SJCRH30 (cell line): ENCODE results near the gene SPOP.

GRCh38 chr17:49677401-49678494, at the start of gene SPOP:
TSS of gene SPOP (minus strand) at chr17:49678097.
- RAMPAGE, long total RNA: no peak

DNA sequence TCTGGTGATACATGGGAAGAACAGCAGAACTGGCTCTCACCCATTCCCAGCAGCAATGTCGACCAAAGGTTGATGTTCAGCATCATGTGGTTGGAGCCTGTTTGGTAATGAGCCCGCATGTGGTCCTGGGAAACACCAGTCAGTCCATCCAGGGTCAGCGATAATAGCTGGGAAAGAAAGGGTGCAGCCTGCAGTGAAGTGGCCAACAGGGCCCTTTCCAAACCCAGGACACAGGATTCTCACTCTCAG, 3.8 kb downstream of the SLC35B1 start:
- RAMPAGE, long total RNA: no peak

- RAMPAGE, long total RNA: no peak
Measured at GRCh38 chr17:49730010-49730674, 22.4 kb upstream of the SLC35B1 start.

GRCh38 chr17:49787337-49787795, 1.1 kb upstream of the KAT7 start:
- RAMPAGE, long total RNA: no peak

DNA sequence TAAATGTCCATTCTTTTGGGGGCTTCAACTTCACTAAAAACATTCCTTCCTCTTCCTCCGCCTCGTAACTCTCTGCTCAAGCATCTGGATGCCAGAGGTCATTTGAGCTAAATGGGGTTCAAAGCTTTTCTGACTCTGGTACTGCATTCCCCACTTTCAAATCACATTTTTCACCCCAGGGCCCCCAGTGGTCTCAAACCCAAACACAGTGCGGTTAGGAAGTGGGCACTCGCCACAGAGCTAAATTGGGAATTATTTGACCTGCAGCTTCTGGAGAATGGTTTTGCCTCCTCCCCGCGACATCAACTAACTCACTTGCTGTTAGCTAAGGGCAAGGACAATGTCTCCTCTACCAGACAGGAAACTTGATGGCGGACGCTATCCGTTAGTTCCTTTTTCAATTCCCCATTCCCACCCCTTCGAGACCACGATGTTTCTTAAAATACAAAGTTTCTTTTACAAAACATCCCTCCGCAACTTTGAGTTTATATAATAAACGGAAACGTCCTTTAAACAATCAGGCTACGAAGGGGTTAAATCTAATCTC, 612 bp upstream of the KAT7 start:
- RAMPAGE, long total RNA: no peak

GRCh38 chr17:49814941-49815140, 26.4 kb downstream of the KAT7 start:
- RAMPAGE, long total RNA: no peak

GRCh38 chr17:49894700-49895537, 47.0 kb upstream of the TAC4 start:
- RAMPAGE, long total RNA: no peak

- RAMPAGE, long total RNA: no peak
Measured at GRCh38 chr17:49910627-49911173, 58.3 kb upstream of the DLX4 start.

DNA sequence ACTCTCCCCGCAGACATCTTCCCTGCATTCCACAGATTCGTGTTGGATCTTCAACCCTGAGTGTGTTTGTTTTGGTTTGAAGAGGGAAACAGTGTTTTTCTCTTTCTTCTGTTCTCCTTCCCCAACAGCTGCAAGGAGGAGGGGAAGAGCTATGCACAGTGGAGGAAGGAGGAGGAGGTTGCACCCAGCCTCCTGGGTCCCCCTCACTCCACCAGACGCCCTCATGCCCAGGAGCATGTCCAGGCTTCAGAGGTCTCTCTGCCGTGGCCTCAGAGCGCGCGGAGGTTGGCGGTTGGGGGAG, 1.3 kb downstream of the ITGA3 start:
- RAMPAGE, long total RNA: no peak

GRCh38 chr17:50123380-50124276, 6.3 kb downstream of the SAMD14 start:
- RAMPAGE, long total RNA: no peak

- RAMPAGE, long total RNA: no peak
Measured at GRCh38 chr17:50128464-50128999, 1.4 kb downstream of the SAMD14 start.

DNA sequence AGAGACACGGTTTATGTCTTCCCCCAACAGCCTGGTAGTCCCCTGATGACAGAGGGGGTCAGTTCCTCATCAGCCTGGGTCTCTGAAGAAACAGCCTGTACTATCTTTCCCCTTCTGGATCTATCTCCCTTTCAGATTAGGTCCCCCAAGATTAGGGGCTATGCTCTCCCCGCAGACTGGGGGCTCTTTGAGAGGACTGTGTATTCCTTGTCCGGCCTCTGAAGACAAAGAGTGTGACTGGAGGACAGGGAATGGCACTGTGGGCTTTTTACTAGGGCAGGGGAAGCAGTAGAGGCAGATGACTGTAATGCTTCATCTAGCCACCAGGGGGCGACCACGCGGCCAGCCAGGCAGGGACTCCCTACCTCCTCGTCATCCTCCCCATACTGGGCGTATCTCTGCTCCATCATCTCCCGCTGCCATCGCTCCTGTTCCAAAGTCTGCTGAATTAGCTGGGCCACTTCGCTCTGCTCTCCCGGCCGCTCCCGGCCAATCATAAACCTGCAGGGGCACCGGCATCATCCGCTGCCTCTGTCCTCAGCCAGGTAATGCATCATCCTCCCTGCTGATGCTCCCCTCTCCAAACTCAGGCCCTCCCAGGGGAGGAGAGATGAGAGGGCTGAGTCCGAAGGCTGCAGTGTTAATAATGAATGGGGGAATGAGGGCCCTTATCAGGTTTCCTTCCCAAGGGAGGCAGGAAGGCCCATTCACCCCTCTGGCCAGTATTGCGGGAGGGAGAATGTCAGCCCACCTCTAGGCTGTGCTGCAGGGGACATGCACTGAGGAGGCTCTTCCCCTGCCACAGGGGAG, 10.0 kb upstream of the SAMD14 start:
- RAMPAGE, long total RNA: no peak

- RAMPAGE, long total RNA: no peak
Measured at GRCh38 chr17:50160875-50161327, 4.9 kb upstream of the SGCA start.

DNA sequence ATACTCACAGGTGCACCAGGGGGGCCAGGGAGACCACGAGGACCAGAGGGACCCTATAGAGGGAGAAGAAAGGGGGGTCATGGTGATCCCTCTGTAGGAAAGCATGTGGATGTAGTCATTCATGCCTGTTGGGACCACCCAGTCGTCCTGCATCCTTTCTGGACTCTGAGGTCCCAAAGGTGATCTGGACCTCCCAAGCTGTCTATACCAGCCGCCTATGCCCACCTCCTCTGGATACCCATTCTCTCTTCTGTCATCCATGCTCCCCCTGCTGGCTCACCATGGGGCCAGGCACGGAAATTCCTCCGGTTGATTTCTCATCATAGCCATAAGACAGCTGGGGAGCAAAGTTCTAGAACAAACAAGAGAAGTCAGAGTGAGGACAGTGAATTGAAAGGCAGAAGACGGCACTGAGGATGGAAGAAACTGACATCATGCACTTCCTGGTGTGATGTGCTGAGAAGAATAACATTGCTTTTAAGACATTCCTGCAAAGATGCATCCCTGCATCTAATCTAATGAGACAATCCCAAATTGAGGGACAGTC, 3.2 kb downstream of the COL1A1 start:
- RAMPAGE, long total RNA: no peak

GRCh38 chr17:50205347-50205922, 4.0 kb upstream of the COL1A1 start:
- RAMPAGE, long total RNA: no peak

GRCh38 chr17:50266604-50267022, 7.7 kb upstream of the TMEM92 start:
- RAMPAGE, long total RNA: no peak

GRCh38 chr17:50268790-50269274, 5.4 kb upstream of the TMEM92 start:
- RAMPAGE, long total RNA: no peak

- RAMPAGE, long total RNA: no peak
Measured at GRCh38 chr17:50278644-50279598, 4.7 kb downstream of the TMEM92 start.

- RAMPAGE, long total RNA: no peak
Measured at GRCh38 chr17:50318914-50319302, 27.0 kb upstream of the XYLT2 start.

DNA sequence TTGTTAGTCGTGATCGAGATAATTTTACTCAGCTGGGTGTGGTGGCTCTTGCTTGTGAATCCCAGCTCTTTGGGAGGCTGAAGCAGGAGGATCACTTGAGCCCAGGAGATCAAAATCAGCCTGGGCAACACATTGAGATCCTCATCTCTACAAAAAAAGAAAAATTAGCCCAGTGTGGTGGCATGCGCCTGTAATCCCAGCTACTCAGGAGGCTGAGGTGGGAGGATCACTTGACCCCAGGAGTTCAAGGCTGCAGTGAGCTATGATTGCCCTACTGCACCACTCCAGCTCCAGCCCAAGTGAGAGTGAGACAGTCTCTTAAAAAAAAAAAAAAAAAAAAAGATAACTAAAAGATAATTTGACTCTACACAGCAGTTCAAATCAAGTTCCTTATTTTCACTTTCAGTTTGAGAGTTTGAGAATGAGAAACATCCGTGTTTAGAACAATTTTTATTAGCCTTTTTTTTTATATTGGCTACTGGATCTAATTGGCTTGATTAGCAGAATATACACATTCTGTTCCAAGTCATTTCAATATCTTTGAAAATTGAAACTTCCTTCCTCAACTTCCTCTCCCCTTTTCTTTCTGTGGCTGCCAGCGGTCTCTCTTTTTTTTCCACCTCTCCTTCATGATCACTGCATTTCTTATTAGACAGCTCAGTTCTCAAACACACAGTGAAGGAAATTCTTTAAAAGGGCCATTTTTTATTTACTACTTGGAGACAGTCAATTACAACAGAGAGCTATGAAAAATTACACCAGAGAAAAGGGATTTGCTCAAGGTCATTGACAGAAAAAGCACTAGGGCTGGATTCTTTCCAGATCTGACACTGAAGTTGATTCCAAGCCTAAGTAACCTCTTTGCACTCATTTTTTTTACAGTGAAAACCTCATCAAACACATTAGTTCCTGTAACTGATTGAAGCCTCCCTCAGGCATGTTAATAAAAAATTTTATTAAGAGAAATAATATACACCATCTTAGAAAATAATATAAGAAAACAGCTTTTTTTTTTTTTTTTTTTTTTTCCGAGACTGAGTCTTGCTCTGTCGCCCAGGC, 4.5 kb upstream of the ACSF2 start:
- RAMPAGE, long total RNA: no peak